Tibial artery (tissue), 1 donor: ENCODE results near the gene ITSN2.

- PRO-cap = no peak
Observed at GRCh38 chr2:20551161-20551784, 99.6 kb downstream of the HS1BP3 start.

- PRO-cap = no peak
Observed at GRCh38 chr2:20606445-20606812, 44.5 kb downstream of the HS1BP3 start.

- PRO-cap = no peak
Observed at GRCh38 chr2:20667875-20668248, 918 bp downstream of the GDF7 start.

- PRO-cap = no peak
Observed at GRCh38 chr2:20689263-20689536, 22.3 kb downstream of the GDF7 start.

- PRO-cap = no peak
Observed at GRCh38 chr2:21066931-21067503, 23.1 kb upstream of the APOB start.

DNA sequence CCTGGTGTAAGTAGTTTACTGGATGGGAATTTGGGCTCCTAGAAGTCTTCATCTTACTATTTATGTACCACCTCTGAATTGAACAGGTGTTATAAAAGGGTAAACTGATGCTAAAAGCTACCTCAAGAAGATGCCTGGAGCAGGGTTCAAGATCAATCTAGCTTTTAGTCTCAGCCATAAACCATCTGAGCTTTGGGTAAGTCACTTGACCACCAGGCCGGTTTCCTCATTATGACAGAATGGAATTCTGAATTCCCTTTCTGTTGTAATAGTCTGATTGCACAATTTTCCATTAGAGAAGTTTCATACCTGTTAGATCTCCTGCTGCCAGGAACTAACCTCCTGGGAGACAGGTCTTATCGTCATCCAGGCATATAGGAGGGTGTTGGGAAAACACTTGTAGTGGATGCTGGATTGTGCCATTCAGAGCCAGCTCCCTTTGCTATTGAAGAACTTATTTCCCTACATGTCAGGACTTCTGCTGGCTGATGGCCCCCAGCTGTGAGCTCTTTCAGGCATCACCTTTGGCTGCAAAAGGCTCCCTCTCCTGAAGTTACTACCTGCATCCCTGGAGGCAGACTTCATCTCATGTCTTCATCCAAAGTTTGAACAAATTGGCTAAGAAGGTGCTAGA, 272.5 kb downstream of the TDRD15 start:
- PRO-cap = no peak

DNA sequence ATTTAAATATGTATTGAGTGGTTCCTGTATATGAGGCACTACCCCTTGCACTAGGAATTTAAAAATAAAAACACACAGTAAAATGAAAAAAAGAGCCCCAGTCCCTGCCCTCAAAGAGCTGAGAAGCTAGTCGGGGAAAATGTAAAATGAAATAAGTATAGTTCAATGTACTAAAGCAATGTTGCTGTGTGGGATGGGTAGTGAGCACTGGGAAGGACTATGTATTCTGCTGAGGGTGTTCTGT, 1094.8 kb upstream of the KLHL29 start:
- PRO-cap = no peak

DNA sequence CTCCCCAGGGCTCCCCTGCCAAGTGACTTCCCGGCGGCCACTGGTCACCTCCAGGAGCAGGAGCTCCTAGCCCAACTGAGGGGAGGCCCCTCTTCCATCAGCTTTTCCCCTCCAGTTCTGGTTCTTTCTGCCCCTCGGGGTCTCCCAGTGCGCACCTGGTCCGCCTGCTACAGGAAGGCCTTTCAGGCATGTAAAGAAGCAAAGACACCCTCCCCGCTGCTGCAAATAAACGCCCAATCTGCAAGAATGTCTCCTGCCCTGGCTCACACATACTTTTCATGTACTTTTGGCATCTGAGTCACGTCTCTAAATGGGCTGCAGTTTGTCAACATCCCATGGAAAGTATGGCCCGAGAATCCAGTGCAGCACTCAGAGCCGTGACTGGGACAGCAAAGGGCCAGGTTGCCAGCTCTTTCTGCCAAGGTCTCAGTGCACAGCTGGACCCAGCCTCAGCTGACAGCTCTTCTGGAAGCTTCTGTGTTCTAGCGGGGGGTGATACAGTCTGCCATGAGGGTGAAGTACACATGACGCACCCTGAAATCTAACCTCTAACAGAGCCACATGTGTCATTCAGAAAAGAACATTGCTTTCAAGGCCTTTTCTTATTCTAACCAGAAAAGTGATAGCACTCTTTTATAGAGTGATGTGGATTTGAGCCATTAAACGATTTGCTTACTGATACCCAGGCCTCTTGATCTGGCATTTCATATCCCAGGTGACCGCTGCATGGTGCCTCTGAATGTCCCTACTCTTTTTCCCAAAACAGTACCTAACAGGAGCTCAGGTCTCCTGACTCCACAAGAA, 41.6 kb downstream of the KLHL29 start:
- PRO-cap = no peak

- PRO-cap = no peak
Observed at GRCh38 chr2:23452974-23453218, 67.9 kb downstream of the KLHL29 start.

GRCh38 chr2:23465870-23466293, 80.9 kb downstream of the KLHL29 start:
- PRO-cap = no peak

GRCh38 chr2:23480990-23481575, 96.1 kb downstream of the KLHL29 start:
- PRO-cap = no peak

GRCh38 chr2:23492697-23493435, 107.9 kb downstream of the KLHL29 start:
- PRO-cap = no peak

GRCh38 chr2:24021050-24021423, 11.2 kb downstream of the MFSD2B start:
- PRO-cap = no peak

- PRO-cap = unidirectional peak, minus-strand start at chr2:24077583
Observed at GRCh38 chr2:24077246-24078104, 1.3 kb upstream of the SF3B6 start.

DNA sequence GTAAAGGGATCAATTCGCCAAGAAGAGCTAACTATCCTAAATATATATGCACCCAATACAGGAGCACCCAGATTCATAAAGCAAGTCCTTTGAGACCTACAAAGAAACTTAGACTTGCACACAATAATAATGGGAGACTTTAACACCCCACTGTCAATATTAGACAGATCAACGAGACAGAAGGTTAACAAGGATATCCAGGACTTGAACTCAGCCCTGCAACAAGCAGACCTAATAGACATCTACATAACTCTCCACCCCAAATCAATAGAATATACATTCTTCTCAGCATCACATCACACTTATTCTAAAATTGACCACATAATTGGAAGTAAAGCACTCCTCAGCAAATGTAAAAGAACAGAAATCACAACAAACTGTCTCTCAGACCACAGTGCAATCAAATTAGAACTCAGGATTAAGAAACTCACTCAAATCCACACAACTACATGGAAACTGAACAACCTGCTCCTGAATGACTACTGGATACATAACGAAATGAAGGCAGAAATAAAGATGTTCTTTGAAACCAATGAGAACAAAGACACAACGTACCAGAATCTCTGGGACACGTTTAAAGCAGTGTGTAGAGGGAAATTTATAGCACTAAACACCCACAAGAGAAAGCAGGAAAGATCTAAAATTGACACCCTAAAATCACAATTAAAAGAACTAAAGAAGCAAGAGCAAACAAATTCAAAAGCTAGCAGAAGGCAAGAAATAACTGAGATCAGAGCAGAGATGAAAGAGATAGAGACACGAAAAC, 13.1 kb upstream of the TP53I3 start:
- PRO-cap = no peak

DNA sequence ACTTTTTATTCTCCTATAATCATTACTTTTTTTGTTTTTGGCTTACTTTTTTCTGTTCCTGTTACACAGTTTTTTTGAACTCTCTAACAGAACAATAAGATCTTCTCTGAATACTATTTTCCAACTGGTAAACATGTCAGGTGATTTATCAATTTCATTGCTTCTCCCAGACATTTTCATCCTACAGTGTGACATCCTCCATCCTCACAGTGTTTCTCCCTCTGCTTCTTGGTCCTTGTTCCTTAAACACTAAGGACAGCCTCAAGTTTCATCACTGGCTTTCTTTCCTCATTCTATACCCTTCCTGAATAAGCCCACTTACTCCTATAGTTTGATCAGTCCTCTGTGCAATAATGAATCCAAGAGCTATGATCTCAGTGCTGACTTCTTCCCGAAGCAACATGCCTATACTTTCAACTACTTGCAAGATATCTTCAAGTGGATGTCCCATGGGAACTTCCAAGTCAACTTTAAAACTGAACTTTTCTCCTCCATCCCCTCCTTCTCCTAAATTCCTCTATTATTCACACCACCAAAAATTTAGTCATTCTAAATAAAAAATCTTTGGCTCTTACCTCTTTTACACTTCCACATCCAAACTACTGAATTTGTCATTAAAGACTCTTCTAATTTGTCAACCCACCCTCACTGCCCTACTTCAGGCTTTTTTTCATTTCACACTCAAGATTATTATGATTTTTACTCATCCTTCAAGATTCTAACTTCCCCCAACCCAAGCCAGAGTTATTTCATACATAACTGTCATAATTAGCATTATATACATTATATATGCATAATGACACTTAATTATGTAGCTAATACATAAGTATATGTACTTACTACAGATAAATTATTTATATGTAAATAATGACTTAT, 87.7 kb downstream of the FAM228A start:
- PRO-cap = no peak

GRCh38 chr2:24359977-24361042, at the start of gene ITSN2:
Gene ITSN2, minus strand, starts transcription at chr2:24360536.
- PRO-cap = bidirectional peak, plus-strand start at chr2:24360658, minus-strand start at chr2:24360512

DNA sequence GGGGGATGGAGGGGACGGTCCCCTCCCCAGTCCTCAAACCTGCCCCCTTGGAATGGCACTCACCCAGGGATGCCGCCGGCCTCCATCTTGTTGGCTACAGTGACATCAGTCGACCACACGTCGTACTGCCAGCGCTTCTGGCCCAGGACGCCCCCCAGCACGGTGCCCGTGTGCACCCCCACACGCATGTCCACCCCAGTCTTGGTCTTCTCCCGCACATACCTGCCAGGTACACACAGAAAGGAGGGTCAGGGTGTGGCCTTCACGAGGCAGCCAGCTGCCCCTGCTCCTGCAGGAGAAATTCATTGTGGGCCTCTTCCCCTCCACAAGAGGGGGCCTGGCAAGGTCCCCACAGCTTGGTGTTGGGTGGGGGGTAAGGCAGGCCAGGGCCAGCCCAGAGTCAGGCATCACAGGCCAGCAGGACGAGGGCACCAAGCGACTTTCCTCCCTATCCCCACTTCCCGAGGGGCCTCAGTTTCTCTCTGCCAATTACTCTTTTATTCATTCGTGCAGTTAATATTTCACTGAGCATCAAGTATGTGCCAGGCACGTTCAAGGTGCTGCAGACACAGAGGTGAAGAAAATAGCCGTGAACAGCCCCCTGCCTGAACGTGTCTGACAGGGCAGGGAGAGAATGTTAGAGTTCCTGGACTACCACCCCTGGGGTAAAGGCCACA, 46.7 kb downstream of the CENPO start:
- PRO-cap = no peak

GRCh38 chr2:24858932-24859354, 61.1 kb downstream of the ADCY3 start:
- PRO-cap = no peak

- PRO-cap = no peak
Observed at GRCh38 chr2:24885176-24886220, 34.5 kb downstream of the ADCY3 start.